Suprapubic skin (tissue), 4 donors: ENCODE measurements around a stretch of chr2.

DNA sequence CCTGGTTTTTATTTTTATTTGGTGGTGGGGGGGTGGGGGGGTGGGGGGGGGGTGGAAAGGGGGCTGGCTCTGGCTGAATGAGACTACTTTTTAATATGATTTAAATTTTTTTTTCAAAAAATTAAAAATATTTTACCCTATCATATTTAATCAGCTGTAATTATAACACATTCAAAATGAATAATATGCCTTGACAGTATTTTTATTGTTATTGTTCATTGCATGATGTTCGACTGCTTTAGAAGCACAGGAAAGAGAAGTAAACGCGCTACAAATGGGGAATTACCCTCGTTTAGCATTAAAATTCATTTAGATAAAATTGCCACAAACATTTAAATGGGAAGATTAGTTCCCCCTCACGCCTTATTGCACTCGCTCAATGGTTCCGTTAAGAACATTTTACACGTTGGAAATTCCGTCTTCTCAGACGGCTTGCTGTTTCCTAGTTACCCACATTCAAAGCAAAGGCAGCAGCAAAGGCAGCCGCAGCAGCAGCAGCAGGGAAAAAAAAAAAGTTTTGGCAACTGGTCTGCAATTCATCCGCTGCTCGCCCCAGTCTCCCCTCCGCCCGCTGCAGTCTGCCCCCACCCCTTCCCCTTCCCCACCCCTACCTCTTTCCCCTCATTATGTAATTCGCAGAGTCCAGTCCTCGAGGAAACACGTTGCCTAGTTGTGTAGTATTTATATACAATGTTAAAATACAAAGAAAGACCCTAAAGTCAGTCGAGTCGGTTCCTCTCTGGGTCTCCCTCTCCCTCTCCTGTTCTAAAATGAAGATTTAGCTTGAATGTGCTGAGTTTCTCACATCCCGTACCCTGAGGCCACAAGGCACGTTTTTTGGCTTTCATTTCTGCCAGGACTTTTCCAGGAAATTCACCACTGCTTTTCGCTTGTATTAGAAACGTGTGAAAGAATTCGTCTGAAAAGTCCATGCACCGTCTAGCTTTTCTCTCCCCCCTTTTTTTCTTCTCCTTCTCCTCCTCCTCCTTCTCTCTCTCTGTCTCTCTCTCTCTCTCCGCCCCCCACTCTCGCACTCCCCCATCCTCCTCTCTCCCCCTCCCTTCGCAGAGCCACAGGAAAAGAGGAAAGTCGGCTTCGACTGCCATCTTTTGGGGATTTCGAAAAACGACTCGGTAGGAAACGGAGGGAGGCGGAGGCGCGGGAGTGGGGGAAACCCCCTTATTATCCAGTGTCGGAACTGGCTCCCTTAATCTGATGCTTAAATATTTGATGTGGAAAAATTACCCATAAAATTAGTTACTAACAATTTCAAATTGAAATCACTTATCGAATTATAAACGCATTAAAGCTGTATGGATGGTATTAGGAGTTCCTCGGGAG lies 139.9 kb downstream of the MEIS1 start:
- PRO-cap = no peak
- RAMPAGE, long total RNA, 4 experiments = no peak in any of the 4 experiments

- PRO-cap = no peak
- RAMPAGE, long total RNA, 4 experiments = no peak in any of the 4 experiments
Observed at GRCh38 chr2:66577485-66578058, 142.6 kb downstream of the MEIS1 start.

GRCh38 chr2:66702197-66703016 lies 267.5 kb downstream of the MEIS1 start:
- PRO-cap = no peak
- RAMPAGE, long total RNA, 4 experiments = no peak in any of the 4 experiments

GRCh38 chr2:66853545-66854243 lies 418.8 kb downstream of the MEIS1 start:
- PRO-cap = no peak
- RAMPAGE, long total RNA, 4 experiments = no peak in any of the 4 experiments

DNA sequence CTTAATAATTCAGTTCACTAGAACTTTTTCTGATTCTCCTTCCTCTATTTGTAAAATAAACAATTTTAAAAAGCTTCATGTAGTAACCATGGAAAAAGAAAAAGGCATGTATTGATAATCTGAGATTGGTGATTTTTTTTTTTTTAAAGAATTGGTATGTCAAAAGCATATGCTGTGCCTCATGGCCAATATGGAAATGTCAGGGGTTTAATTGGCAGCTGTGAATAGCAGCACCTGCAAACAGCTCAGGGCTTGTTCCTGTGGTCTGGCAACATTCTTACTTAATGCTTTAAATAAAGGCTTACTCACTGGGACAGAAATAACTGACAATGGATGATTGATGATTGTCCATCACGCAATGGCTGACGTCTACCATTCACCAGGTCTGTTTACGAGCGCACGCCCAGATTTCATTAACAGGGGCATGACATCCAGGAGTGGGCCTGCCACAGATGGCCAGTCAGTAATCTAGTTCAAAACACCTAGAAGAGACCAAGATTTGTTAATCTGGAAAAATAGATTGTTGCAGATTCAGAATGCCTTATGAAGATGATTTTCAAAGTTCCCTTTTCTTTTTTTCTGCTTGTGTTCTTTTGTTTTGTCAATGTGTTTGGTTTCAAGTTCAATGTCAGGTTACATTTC lies 66.7 kb downstream of the ETAA1 start:
- PRO-cap = no peak
- RAMPAGE, long total RNA, 4 experiments = no peak in any of the 4 experiments

GRCh38 chr2:67477278-67477819 lies 80.2 kb downstream of the ETAA1 start:
- PRO-cap = no peak
- RAMPAGE, long total RNA, 4 experiments = no peak in any of the 4 experiments

- PRO-cap = no peak
- RAMPAGE, long total RNA, 4 experiments = no peak in any of the 4 experiments
Observed at GRCh38 chr2:68149924-68150171, 7.5 kb downstream of the DNAAF10 start.

GRCh38 chr2:68244250-68245069 lies 7.9 kb downstream of the PPP3R1 start:
- PRO-cap = no peak
- RAMPAGE, long total RNA, 4 experiments = start-site peak on the minus strand in 1 of 4 experiments, at chr2:68244792-68244906 at its widest, 17 reads per replicate

GRCh38 chr2:68253736-68254179 lies 1.4 kb upstream of the PPP3R1 start:
- PRO-cap = no peak
- RAMPAGE, long total RNA, 4 experiments = no peak in any of the 4 experiments

GRCh38 chr2:68382497-68382850 lies 17.4 kb downstream of the PLEK start:
- PRO-cap = no peak
- RAMPAGE, long total RNA, 4 experiments = no peak in any of the 4 experiments

DNA sequence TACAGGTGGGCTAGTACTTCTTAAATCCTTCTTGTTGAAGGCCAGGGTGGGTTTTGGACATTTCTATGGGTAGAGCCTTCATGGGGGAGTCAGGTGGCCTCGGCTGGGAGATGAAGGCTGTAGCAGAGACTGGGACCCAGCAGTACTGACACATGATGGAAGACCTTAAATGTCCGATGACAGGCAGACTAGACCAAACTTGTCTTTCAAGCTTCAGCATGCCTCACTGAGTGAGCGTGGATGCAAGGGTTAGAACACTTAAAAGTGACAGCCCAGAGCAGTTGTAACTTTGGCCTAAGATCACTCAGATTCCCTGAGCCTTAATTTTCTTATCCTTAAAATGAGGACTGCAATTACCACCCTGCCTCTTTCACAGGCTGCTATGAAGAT lies 19.4 kb downstream of the PLEK start:
- PRO-cap = no peak
- RAMPAGE, long total RNA, 4 experiments = no peak in any of the 4 experiments

DNA sequence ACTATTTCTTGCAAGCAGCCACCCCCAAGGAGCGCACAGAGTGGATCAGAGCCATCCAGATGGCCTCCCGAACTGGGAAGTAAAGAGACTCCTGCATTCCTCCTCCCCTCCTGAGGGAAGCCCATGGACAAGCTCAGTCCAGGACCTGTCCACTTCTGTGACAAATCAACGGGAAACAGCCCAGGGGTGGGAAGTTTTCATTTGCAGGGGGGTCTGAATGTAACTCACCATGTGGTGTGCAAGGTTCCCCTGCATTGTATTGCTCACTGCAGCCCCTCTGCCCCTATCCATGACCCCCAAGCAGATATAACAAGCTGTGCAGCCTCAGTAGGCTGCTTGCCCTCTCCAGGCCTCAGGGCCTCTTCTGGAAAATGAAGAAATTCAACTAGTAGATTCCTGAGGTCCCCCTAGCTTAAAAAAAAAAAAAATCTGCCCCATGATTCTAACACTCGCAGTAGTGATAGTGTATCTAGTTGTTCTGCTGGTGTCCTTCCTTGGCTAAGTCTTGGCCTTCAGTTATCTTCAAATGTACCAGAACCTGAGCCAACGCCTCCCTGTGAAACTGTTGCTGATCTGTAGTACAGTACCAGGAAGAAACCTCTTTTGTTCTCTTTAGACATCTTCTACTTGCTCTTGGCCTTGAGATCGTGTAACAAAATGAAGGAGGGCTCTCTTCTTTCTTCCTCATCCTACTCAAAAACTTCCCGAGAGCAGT lies 30.8 kb downstream of the PLEK start:
- PRO-cap = no peak
- RAMPAGE, long total RNA, 4 experiments = no peak in any of the 4 experiments

GRCh38 chr2:68721269-68721944 lies 13.2 kb upstream of the ARHGAP25 start:
- PRO-cap = no peak
- RAMPAGE, long total RNA, 4 experiments = no peak in any of the 4 experiments

- PRO-cap = no peak
- RAMPAGE, long total RNA, 4 experiments = no peak in any of the 4 experiments
Observed at GRCh38 chr2:68779537-68779969, 44.9 kb downstream of the ARHGAP25 start.

GRCh38 chr2:68828913-68829977 lies 42.0 kb downstream of the BMP10 start:
- PRO-cap = no peak
- RAMPAGE, long total RNA, 4 experiments = no peak in any of the 4 experiments

DNA sequence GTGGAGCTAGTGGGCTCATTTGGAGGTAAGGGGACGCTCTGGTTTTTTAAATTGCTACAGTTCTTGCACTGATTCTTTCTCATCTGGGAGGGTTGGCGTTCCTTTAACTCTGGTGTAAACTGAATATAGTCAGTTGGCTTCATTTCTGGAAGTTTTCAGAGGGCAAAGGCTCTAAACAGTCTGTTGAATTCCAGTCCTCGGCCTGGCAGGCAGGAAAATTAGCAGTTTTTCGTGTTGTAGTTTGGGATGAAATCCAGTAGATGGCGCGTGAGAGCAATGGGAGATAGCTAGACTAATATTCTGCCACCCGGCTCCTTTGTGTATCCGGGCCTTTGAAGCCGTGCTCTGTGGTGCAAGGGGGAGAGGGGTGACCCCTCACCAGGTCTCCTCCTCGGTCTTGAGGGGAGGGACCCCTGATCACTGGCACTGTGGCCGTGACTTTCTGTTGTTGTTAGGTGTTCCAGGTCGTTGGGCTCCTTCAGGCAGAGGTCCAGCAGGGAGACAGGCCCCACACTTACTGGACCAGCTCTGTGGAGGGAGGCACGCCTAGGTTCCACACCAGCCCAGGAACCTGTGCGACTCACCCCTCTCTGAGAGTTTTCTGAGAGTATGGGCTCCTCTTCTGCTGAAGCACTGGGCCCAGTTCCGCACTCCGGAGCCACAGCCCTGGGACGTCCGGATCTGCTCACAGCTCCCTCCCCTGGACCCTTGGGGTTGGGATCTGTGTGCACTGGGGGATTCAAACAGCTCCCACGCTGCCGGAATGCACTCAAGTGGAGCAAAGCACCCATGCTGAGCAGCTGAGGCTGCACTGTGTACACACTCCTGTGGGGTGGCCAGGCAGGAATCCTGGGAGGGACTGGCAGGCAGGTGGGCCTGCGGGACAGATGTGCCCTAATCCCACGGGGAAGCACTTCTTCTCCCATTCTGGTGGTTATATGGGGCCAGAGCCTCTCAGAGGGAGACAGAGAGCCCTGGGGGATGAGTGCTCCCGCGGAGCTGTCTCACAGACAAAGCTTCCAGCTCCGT lies 9.0 kb downstream of the GKN2 start:
- PRO-cap = no peak
- RAMPAGE, long total RNA, 4 experiments = no peak in any of the 4 experiments

DNA sequence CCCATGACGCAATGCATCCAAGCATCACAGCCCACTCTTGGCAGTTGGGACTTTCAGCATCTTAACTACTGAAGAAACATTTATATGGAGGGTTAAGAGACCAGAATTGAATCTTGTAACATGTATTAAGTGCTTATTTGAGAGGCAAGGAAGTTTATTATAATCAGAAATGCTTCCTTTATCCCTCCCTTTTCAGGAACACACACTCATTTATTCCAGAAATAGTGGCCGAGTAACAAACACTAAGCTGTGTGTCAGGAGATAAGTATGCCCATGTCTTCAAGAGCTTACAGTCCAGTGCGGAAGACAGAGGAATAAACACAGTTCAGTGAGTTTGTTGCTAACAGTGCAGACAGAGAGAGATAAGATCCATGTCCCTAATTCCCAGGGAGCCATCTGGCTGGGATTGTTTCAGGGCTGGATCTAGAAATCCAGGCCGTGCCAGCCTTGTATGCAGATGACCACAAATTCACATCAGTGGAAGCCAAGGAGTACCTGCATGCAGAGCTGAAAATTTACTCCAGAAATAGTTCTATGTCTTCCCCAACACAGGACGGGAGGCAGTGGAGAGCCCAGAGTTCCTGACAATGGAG lies 151.4 kb downstream of the ANTXR1 start:
- PRO-cap = no peak
- RAMPAGE, long total RNA, 4 experiments = no peak in any of the 4 experiments

DNA sequence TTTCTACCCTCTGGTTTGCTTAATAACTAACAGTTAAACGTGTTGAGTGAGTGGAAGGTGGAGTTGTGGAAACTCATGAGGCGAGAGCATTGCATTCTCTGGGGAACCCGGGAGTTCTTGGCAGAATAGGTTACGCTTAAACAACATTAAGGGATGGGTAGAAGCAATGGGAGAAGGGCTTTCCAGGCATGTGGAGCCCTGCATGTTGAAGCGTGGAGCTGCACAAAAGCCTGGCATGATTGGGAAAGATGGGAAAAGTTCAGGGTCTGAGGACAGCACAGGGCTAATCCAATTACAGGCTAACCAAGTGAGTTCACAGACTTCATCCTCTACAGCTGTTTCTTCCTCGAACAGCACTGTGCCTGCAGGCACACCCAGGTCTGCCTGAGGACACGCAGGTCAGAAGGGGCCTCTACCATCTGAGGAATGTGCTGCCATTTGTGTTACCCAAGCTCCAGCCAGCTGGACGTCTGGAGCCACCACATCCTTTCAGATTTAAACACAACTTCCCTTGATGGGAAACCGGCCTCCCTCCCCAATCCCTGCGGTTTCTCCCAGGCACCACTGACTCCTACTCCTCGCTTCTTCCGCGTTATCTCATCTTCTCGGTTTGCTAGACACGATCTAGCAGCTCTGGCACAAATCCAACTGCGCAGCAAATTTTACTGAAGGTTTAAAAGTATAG lies 164.2 kb downstream of the ANTXR1 start:
- PRO-cap = unidirectional peak, plus-strand start at position 600 of the sequence
- RAMPAGE, long total RNA, 4 experiments = no peak in any of the 4 experiments

DNA sequence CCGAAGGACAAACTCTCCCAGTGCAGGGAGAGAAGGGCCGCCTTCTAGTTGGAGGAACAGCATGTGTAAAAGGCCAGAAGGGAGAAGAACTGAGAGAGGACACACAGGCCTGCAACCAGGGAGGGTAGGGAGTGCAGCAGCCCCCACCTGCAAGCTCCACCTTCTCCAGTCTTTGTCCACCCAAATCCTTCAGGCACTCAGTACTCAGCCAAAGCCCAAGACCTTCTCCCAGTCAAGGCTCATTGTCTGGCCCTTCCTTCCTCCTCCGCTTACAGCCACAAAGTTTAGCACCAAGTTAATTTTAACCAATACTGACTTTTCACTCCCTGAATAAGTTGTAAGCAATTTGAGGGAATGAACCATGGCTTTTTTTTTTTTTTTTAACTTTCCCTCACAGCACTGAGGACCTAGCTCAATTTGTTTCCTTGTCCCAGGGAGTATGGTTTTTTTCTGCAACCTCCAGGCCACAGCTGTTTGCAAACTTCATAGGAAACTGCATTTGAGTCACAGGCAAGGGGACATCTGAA lies 181.7 kb downstream of the GFPT1 start:
- PRO-cap = no peak
- RAMPAGE, long total RNA, 4 experiments = no peak in any of the 4 experiments

DNA sequence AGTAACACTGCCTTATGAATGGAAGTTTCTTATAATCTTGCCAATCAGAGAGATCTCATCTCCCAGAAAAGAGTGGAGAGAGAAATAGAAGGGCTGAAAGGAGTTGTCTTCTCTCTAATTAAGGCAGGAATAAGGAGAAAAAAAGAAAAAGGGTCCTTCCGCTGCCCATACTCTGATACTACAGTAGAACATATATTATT lies 133.8 kb downstream of the GFPT1 start:
- PRO-cap = no peak
- RAMPAGE, long total RNA, 4 experiments = no peak in any of the 4 experiments